Bronchus (tissue), 1 donor: ENCODE results near the genes DBR1, MRAS and RBP2.

- PRO-cap = no peak
These were observed 44.3 kb downstream of the MSL2 start for GRCh38 chr3:136151598-136152390.

DNA sequence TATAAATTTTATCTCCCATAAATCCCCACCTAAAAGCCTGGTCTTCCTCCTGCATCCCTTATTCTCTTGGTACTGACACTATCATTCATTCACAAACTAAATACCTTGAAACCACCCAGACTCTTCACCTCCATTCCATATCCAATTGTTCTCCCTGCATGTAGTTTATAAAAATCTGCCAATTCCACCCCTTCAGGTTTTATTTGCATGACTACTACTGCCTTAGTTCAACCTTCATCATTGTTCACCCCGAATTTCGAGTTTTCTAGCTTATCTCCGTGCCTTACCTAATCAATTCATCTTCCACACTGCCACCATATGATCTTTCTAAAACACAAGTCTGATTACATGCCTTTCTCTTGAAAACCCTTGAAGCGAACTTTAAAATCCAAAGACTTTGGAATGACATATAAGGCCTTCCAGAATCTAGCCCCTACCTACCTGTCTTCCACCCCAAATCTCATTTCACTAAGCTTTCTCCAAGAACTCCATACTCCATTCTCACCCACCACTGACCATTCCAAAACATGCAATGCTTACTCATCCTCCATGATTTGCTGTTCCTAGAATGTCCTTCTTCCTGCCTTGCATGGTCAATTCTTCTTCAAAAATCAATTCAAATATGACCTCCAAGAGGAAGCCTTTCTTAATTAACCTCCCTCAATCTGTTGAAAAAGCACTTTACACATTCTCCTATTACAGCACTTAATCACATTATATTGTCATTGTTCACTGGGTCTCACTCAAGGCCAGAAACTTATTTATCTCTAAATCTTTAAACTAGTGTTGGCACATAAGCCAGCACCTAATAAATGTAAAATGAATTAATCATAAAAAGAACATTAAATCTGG lies 22.5 kb downstream of the MSL2 start:
- PRO-cap = no peak

GRCh38 chr3:136191999-136192589 lies 4.0 kb downstream of the MSL2 start:
- PRO-cap = no peak

GRCh38 chr3:136414284-136415004 lies 164.3 kb downstream of the PCCB start:
- PRO-cap = no peak

DNA sequence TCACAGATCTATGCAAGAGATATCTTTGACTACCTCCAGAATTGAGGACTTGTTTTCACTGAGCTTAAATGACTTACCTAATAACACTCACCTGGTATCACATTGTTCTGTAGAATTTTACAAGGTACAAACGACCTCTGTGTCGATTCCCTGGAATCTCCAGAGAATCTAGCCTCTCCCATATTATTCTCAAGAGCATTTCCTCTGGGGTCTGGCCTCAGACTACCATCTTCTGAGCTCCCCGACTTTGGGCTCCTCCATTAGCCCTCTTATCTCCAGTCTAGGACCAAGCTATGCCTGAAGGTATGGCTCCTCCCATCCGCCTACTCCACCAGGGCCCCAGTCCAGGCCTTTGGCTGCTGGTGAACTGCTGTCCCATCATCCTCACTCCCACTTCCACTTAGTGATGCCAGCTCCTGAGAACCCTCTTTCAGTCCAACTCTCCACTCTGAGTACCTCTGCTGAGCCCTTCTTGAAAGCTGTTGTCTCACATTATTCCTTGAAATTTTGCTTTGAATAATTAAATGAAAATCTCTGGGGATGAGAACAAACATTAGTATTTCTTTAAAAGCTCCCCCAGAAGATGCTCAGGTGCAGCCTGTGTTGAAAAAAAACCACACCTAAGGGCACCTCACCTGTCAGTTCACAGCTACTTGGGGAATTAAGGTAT lies 9.3 kb downstream of the CLDN18 start:
- PRO-cap = no peak

DNA sequence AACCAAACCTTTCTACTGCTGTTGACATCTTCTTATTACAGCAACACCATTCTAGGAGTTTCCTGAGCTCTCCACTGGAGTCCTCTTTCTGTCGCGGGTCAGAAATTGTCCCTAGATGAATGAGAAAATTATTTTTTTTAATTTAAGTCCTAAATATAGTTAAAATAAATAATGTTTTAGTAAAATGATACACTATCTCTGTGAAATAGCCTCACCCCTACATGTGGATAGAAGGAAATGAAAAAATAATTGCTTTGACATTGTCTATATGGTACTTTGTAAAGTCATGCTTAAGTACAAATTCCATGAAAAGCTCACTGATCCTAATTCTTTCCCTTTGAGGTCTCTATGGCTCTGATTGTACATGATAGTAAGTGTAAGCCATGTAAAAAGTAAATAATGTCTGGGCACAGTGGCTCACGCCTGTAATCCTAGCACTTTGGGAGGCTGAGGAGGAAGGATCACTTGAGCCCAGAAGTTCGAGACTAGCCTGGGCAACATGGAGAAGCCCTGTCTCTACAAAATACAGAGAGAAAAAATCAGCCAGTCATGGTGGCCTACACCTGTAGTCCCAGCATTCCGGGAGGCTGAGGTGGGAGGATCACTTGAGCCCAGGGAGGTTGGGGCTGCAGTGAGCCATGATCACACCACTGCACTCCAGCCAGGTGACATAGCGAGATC lies 21.9 kb downstream of the CLDN18 start:
- PRO-cap = no peak

GRCh38 chr3:138174211-138175141 lies at the start of gene DBR1:
TSS of gene DBR1 (minus strand) at chr3:138174921.
- PRO-cap = bidirectional peak, plus-strand start at chr3:138174695, minus-strand start at chr3:138174595; bidirectional peak, plus-strand start at chr3:138174981, minus-strand start at chr3:138174861

DNA sequence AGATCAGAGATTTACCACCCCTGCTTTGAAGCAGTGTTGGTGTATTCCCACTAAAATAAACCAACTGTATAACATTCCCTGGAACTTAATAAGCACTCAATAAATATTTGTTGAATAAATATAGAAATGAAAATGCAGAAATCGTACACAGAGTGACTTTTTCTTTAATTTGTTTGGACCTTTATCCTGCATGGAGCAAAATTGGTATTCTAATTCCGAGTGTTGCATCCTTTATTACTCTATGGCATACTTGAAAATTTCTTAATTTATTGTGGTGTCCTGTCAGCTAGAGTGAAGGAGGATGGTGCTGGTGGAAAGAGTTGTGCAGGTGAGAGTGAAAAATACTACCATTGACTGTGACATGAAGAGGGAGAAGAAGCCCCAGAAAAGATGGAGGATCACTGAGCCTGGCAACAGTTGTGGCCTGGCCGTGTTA lies 60.7 kb downstream of the ARMC8 start:
- PRO-cap = no peak

GRCh38 chr3:138303447-138303903 lies 26.2 kb downstream of the NME9 start:
- PRO-cap = no peak

GRCh38 chr3:138348486-138349566 lies at the start of gene MRAS:
TSS of gene MRAS (plus strand) at chr3:138348579.
- PRO-cap = bidirectional peak, plus-strand start at chr3:138348662, minus-strand start at chr3:138348525

DNA sequence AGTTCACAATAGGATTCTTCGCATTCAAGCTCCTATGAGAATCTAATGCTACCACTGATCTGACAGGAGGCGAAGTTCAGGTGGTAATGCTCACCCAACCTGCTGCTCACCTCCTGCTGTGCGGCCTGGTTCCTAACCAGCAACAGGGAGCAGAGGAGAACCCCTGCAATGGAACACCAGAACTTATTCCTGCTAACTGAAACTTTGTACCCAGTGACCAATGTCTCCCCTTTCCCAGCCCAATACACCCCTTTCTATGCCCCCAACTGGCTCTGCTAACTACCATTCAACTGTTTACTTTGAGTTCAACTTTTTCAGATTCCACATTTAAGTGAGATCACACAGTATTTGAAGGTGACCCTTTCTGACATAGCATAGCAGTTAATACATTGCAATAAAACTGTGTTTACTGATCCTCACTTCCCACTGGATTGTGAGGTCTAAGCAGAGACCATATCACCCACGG lies 84.2 kb downstream of the PIK3CB start:
- PRO-cap = no peak

DNA sequence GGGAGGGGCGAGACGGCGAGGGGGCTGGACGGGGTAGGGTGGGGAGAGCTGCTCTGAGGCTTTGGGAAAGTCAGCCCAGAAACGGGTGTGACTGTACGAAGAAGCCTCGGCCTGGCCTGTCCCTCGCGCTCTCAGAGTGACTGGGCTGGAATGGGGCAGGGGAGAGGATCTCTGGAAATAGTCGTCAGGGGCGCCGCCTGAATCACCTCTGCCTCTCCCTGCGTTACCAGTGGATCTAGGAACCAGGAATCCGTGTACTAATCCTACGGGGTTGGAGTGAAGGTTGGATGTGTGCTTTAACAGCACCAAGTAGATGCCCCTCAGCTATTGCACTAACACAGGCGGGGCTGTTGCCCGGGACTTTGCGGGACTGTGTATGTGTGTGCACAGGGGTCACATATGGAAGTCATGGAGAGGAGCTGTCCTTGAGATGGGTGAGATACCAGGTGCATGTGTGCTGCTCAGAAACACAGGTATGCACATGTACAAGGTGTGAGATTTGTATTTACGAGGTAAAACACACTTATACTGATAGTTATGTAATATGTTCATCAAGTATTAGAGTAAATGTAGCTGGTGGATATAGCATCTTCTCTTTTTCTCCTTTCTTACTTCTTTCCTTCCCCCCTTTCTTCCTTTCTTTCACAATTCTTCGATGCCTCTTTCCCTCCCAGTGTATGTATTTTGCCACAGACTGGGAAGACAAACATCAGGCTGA lies 677 bp downstream of the FOXL2NB start:
- PRO-cap = no peak

DNA sequence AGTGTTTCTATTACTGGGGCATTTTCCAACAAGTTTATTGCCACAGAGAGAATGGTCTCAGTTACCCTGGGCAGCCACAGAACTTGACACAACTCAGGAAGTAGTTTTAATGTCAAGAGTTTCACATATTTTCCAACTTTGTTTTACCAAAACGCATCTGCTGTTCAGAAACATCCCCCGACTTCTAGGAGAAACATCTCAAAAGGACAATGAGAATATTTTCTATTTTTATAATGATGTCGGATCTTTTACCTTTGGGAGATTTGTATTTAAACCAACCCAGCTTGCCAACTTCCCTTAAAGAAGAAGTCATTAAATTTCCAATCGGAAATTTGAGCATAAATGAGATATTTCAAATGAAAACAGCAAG lies 107.4 kb upstream of the MRPS22 start:
- PRO-cap = no peak

GRCh38 chr3:139299306-139299930 lies 44.4 kb upstream of the MRPS22 start:
- PRO-cap = no peak

GRCh38 chr3:139476398-139476756 lies at the start of gene RBP2:
TSS of gene RBP2 (minus strand) at chr3:139476516.
- PRO-cap = no peak

- PRO-cap = no peak
These were observed 1.5 kb upstream of the RBP2 start for GRCh38 chr3:139477675-139478267.

- PRO-cap = no peak
These were observed 4.2 kb downstream of the RBP1 start for GRCh38 chr3:139534949-139536131.

DNA sequence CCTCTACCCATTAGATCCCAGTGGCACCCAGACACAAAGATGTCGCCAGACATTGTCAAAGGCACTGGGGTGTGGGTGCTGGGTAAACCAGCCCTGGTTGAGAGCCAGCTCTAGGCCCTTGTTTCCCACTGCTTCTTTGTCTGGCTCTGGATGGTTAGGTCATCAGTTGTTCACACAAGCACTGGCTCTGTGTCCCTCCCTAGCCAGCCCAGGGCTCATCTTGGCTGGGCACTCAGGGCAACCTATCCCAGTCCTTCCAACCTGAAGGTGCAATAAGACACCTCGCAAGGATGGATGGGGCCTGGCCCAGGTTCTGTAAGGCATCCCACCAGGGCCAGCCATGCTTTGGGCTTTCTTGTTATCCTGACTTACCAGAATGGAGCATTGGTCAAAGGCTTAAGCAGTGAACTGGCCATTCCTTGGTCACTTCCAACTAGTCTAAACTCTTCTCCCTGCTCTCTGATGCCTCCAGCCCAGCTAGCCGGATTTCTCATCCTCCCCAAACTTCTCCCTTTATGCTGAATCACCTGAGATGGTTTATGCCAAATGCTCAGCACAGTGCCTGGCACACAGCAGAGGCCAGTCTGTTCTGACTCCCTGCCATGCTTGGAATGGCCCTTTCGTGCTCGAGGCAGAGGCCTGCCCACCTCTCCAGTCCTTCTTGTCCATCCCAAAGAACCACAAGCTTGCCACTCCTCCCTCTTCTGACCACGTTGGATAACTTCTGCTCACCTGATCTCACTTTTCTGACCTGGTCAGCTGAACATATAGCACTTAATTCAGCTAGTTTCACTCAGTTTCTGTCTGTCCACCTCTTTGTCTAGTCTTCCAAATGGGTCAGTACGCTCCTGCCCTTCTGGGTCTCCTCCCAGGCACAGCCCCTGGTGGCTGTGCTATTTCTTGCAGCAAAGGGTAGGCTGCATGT lies 1.9 kb upstream of the RBP1 start:
- PRO-cap = no peak

DNA sequence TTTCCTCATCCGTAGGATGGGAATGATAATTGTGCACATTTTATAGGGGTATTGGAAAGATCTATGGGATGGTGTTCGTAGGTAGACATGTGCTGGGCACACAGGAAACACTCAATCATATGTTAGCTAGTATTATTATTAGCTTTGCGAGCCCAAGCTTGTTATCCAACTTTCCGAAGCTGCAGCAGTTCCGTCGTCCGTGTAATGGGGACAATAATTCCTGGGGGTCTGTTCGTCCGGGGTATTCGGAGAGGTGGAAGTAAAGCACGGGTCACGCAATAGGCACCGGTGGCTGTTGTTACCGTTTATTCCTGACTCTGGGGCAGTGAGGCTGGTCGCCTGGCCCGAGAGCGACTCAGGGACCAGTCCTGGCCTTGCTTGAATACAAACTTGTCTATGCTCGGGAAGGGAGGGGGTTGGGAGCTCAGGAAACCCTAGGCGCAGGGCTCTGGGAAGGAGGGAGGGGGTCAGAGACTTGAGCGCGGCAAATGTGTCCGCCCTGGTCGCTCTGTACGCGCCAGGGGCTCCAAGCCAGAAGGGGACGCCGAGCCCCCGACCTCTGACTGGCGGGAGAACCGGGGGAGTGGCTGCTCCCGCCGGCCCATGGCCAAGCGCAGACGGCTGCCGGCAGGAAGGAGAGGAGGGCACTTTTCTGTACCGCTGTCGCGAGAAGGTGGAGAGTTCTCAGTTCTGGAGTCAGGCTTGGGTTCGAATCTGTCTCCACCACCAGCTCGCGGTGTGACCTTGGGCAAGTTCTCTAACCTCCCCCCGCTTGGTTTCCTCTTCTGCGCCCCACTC lies 1.4 kb downstream of the SPSB4 start:
- PRO-cap = no peak

- PRO-cap = no peak
These were observed 83.9 kb upstream of the PXYLP1 start for GRCh38 chr3:141147715-141148229.